SJSA1 (cell line): Measurements from ENCODE around the genes INTS2, CYB561, ACE and CSH1.

DNA sequence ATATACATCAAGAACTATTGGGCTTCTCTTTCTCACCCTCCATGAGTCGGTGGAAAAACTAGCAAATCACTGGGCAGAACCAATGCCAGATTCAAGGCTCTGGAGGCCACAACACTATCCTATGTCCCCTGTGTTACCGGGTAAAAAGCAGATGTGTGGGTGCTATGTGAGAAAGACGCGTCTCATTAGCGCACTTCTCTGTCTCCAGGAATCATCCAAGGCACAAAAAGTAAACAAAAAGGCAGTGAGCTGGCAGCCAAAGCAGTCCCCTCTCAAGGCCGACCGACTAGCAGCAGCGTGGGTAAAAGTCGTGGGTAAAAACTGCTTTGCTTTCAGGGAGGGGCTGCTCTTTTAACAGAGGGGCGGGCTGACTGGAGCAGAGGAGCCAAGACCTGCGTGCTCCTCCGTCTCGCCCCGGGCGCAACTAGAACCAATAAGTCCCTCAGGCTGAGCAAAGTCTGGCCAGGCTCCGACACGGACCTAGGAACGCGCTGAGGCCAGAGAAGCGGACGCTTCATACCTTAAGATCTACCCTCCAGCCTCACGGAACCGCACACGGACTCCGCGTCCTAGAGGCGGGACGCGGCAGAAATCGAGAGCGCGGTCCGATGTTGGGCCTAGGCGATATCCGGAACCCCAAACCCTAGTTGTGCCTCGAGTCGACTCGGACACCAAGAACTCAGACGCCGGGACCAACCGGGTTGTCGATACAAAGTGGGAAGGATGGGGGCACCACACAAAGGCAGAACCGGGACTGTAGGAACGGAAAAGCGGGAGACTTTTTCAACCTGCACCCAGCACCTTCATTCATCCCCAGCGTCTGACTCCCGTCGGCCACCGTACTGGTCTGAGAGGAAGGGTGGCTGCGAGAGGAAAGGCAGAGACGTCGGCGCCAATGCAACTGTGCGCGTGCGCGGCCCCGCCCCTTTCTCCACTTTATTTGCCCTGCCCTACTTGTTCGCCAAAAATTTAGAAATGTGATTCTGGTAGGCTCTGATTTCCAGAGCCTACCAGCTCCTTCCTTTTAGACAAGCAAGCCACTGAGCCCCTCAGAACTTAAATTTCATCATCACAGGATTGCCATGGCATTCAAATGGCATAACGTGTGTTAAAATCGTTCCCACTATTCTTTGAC lies at the start of gene INTS2:
Gene INTS2 (minus strand): TSS at position 849 of the 1,135 bp plus-strand sequence.
- RAMPAGE, long total RNA, result no peak

DNA sequence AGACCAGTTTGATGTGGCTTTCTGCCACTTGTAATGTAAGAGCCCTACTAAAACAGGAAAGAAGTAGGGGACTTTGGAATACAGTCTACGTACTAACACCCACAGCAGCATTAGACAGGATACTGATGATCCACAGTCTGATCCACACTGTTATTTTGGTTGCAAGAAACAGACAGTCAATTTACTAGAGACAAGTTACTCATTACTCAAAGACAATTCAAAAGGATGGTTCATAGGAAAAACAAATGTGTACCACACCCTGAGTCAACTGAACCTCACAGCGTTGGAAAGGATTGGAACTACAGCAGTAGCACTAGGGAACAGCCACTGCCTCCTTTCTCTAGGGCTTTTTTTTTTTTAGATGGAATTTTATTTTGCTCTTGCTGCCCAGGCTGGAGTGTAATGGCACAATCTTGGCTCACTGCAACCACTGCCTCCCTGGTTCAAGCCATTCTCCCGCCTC lies 46.0 kb upstream of the MED13 start:
- RAMPAGE, long total RNA, result no peak

GRCh38 chr17:62628269-62629116 lies 1.0 kb downstream of the MRC2 start:
- RAMPAGE, long total RNA, result no peak

- RAMPAGE, long total RNA, result no peak
Measured at GRCh38 chr17:63423101-63423994, 22.8 kb downstream of the CYB561 start.

DNA sequence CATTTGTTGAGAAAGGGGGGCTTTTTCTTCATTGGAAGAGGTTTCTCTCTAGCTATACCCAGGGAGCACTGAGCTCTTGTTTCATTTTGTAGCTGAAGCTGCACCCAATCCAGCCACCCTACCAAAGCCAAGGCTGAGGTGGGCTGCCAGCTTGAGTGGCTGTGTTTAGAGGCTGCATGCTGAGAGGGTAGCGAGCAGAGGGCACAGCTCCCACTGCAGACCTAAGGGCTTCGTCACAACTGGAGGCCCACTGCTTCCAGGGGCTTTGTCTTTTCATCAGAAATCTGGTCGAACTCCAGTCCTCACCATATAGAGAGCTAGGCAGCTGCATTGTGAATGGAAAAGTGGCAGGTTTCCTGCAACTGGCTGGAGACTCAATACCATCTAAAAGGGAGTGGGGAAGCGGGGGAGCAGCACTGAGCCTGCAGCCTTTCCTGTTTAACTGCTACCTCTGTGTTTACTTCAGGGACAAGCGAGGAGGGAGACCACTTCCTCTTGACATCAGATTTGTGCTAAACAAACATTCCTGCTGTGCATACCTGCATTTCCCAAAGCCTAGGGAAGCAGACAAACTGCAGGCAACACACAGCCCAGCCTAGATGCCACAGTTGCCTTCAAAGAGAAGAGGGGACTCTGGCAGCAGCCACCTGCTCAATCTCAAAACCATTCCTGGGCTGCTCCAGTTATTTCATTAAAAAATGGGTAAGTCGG lies 17.9 kb downstream of the CYB561 start:
- RAMPAGE, long total RNA, result no peak

- RAMPAGE, long total RNA, result no peak
Measured at GRCh38 chr17:63445994-63446471, at the start of gene CYB561. Gene CYB561, minus strand, starts transcription at chr17:63446306.

GRCh38 chr17:63447644-63448075 lies 1.6 kb upstream of the CYB561 start:
- RAMPAGE, long total RNA, result no peak

DNA sequence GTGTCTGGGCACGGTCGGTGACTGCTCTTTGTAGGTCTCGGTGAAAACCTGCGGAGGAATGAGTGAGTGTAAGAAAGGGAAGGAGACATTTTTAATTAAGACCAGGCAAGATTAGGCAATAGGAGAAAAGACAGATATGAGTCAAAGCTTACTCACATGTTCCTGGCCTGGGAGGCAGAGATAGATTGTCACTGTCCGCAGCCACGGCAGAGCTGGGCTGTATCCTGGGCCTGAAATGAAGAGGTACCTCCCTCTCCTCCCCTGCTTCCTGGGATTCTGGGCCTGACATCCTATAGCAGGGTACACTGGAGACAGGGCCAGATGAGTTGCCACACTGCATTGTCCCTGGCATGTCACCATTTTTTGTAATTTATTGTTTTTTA lies 14.7 kb upstream of the CYB561 start:
- RAMPAGE, long total RNA, result no peak

- RAMPAGE, long total RNA, result no peak
Measured at GRCh38 chr17:63475913-63476752, 728 bp upstream of the ACE start.

- RAMPAGE, long total RNA, result no peak
Measured at GRCh38 chr17:63476753-63477911, at the start of gene ACE. Gene ACE, plus strand, starts transcription at chr17:63477061.

- RAMPAGE, long total RNA, result no peak
Measured at GRCh38 chr17:63622979-63623673, 909 bp downstream of the MAP3K3 start.

GRCh38 chr17:63701198-63701817 lies 1.4 kb upstream of the LIMD2 start:
- RAMPAGE, long total RNA, result no peak

DNA sequence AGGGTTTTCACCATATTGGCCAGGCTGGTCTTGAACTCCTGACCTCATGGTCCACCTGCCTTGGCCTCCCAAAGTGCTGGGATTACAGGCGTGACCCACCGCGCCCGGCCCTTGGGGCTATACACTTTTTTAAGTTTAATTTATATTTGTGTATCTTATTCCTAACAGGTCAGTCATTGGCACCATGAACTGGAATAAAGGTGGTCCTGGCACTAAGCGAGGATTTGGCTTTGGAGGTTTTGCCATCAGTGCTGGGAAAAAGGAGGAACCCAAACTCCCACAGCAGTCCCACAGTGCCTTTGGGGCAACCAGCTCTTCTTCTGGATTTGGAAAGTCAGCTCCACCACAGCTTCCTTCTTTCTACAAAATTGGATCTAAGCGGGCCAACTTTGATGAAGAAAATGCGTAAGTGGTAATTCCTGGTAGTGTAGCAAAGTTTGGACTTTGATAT lies 12.9 kb downstream of the DDX42 start:
- RAMPAGE, long total RNA, result no peak

DNA sequence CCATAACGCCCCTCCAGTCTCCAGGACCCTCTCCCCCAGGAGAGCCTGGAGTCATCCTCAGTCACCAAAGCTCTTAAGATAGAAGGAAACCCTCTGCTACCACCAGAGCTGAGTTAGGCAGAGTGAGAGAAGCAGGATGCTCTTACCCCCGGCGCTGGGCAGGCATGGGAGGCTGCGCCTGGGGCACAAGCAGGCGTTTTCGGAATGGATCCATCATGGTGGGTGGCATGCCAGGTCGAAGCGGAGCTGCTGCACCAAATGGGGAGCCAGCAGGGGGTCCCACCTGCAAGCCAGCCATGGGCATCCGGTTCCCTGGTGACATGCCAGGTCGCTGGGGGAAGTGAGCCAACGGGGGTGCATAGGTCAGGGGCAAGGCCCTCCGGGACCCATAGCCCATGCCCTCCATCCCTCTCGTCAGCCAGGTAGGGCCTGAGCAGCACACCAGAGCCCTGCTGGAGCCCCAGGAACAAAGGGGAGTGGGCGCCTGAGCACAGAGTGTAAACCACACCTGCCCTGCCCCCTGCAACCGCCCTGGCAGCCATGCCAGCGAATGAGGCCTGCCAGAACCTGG lies 5.1 kb downstream of the SMARCD2 start:
- RAMPAGE, long total RNA, result no peak

DNA sequence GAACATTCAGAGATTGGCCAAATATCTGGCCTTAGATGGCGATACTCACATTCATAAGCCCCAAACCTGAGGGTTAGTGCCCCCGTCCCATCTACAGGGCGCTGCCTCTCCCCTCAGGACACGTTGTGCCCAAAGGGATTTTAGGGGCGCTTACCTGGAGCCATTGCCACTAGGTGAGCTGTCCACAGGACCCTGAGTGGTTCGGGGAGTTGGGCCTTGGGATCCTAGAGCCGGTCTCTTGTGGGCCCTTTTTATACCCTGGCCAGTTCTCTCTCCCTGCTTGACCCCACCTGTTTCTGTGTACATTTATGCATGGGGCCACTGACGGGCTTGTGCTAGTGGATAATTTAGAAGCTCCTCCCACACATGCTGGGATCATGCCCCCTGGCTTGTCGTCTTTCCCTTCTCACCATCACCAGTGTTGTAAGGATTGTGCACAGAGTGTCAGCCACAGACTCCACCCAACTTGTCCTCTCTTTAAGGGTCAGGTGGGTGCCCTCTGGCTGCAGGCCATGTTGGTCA lies at the start of gene CSH1:
Gene CSH1 (minus strand): TSS at position 227 of the 522 bp plus-strand sequence.
- RAMPAGE, long total RNA, result no peak

- RAMPAGE, long total RNA, result no peak
Measured at GRCh38 chr17:63998822-63999241, 681 bp downstream of the PRR29 start.

DNA sequence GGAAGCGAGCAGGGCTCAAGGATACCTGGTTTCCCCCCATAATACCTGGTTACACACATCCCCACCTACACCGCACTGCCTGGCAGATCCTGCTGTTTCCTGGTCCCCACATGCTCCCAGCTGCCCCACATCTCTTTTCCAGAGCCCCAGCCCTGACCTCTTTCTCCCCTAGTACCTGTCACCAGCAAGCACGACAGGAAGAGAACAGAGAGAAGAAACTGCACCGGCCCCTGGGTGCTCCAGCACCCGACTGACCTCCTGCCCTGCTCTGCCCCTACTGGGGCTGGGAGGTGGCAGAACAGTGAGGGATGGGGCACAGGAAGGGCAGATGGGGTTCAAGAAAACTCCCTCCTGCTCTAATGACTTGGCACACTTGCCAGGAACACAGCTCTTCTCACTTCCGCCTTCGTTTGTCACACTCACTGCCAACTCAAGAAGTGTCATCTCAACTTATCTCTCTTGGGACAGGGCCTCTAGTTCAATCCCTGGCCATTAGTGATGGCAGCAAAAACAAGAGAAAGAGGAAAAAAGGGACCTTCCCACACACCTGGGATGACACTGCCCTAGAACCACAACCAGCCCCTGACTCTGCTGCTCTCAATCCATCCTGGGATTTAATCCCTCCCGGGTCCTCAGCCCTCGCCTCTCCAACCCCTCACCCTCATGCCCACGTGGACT lies 42.6 kb upstream of the ICAM2 start:
- RAMPAGE, long total RNA, result no peak

DNA sequence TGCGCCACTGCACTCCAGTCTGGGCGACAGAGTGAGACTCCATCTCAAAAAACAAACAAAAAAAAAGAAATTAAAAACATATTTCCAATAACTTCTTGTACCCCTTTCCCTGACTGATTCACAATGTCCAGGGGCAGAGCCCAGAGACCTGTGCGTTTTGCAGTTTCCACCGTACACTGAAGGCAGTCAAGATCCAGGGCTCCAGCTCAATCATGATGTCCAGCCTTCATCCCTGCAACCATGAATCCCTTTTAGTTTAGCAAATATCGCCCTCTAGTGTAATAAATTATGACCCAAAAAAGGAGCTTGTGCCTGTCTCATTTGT lies 3.6 kb upstream of the ERN1 start:
- RAMPAGE, long total RNA, result no peak

- RAMPAGE, long total RNA, result no peak
Measured at GRCh38 chr17:64186963-64187774, 57.2 kb upstream of the ERN1 start.

- RAMPAGE, long total RNA, result no peak
Measured at GRCh38 chr17:64599393-64599910, 62.7 kb downstream of the SMURF2 start.